Non-pigmented ciliary epithelial cell (primary cell): Measurements from ENCODE around the genes TET2, CYP2U1, MCUB and PLA2G12A.

DNA sequence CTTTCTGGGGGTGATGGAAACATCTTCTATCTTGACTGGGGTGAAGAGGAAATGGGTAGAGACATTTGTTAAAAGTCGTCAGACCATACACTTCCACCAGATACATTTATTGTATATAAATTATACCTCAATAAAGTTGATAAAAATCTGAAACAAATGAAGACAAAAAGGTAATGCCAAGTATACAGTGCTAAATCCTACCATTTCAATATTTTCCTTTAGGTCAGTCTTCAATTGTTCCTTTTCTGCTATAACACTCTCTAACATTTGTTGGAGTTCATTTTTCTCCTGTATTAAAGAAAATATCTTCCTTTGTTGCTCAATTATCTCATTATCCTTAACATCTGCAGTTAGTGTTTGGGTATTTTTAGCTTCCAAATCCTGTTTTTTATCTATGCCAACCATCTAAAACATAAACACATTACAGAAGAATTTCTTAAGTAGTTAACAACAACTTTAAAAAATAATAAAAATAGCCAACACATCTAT lies 45.3 kb downstream of the CENPE start:
- RRBS = no CpG with 5 or more reads among the region's 1 CpG

DNA sequence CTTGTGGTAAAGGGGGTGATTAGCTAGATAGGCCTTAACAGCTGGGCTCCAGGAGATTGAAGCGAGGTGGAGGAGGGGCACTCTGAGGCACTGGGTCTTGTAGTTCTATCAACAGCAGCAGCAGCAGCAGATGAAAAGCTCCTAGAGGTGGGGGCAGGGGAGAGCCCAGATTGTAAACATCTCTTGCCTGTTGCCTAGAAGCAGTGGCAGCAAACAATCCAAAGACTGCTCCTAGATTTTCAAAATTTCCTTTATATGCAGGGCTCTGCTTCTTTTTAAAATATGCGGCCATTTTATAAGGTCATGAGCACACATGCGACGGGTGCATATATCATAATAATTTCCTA lies 97.0 kb upstream of the CXXC4 start:
- RRBS = no CpG with 5 or more reads among the region's 4 CpGs

- RRBS = no CpG with 5 or more reads among the region's 3 CpGs
Observed at GRCh38 chr4:104930691-104931196, 215.9 kb upstream of the TET2 start.

DNA sequence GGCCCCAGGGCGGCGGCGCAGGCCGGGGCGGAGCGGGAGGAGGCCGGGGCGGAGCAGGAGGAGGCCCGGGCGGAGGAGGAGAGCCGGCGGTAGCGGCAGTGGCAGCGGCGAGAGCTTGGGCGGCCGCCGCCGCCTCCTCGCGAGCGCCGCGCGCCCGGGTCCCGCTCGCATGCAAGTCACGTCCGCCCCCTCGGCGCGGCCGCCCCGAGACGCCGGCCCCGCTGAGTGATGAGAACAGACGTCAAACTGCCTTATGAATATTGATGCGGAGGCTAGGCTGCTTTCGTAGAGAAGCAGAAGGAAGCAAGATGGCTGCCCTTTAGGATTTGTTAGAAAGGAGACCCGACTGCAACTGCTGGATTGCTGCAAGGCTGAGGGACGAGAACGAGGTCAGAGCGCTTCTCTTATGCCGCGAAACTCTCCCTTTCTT lies at the start of gene TET2:
TET2 (plus strand) TSS at position 286 of the 430 bp plus-strand sequence.
- RRBS = 2% methylated on average over 26 of the region's 47 CpGs

GRCh38 chr4:105443717-105444378 lies 30.0 kb downstream of the PPA2 start:
- RRBS = no CpG with 5 or more reads among the region's 3 CpGs

DNA sequence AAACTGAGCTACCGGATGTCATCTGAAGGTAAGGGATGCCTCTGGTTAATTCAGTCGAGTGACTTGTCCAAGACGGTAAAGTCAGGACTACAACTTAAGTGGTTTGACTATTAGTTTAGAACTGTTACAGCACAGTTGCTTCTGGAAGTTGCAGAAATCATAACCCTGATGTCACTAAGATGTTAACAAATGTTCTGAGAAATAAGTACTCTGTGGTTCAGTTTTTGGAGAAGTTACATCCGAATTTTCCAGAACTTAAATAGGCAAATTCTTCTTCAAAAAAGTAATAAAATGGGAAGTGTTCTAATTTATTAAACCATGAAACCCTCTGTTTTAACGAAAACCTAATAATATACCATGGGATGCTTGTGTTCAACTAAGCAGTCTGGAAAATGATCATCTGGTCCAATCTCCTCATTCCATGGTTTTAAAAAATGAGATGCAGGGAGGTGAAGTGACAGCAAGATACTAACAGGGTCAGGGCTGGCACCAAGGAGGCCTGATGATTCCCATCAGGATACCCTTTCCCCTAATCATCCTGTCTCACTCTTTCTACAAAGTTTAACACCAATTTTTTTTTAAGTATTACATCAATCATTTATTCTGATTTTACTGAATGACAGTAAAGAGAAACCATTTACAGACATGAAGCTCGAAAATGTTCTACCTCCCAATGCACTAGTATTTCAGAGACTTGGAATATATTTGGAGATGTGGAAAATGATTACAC lies 2.9 kb downstream of the PPA2 start:
- RRBS = no CpG with 5 or more reads among the region's 6 CpGs

DNA sequence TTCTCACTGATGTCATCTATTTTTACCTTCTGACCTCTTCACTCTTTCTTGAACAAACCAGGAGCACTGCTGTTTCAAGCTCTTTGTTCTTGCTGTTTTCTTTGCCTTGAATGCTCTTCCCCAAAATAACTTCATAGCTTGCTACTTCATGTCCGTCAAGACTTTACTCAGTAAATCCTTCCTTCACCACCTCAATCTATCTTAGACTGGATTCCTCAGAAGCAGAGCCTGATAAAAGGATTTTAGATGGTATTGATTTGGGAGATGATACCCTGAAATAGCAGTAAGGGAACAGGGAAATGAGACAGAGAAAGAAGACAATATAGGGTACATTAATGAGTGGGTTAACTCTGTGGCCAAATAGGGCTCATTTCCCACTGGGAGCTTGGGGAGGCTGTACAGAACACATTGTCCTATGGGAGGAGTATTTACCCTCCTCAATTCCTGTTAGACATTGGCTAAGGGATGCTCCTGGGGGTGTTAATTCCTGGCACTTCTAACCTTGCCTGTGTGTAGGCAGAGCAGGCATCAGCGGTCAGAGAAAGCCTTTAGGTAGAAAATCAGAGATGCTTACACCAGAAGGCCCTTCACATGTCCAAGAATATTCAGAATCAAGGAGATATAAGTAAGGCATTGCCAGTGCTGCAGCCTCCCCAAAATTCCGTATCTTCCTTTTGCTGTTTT lies 48.9 kb downstream of the ARHGEF38 start:
- RRBS = no CpG with 5 or more reads among the region's 3 CpGs

DNA sequence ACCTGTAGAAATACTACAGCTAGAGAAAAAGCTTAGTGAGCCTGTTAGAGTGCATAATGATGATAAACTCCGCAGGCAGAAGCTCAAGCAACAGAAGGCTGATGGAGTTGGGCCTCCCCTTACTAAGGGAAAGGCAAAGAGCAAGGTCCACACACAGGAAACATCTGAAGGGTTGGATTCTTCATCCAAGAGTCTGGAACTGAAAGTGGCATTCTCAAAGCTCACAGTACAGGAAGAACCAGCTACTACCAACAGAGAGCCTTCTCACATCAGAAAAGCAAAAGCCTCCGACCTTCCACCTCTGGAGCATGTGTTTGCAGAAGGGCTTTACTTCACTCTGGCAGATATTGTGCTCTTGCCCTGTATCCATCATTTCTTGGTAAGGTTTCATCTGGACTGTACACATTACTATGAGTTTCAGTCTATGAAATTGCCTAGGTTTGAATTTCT lies 10.6 kb downstream of the GSTCD start:
- RRBS = no CpG with 5 or more reads among the region's 2 CpGs

- RRBS = no CpG with 5 or more reads among the region's 5 CpGs
Observed at GRCh38 chr4:105897822-105898256, 2.6 kb downstream of the NPNT start.

DNA sequence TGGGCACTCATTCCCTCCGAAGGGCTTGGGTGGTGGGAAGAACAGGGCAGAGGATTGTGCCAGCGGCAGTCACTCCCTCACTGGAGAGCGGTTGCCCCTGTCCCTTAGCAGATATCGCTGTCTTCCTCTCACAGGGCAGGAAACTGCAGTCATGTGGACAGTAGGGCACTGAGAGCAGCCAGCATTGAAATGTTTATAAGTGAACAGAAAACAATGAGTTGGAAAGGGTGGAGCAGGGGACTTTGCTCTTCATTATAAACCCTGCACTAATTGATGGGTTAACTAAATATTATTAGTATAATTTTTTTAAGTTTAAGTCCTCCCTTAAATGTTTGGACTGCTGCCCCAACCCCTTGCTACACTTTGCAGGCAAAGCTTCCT lies 24.6 kb upstream of the SGMS2 start:
- RRBS = no CpG with 5 or more reads among the region's 4 CpGs

DNA sequence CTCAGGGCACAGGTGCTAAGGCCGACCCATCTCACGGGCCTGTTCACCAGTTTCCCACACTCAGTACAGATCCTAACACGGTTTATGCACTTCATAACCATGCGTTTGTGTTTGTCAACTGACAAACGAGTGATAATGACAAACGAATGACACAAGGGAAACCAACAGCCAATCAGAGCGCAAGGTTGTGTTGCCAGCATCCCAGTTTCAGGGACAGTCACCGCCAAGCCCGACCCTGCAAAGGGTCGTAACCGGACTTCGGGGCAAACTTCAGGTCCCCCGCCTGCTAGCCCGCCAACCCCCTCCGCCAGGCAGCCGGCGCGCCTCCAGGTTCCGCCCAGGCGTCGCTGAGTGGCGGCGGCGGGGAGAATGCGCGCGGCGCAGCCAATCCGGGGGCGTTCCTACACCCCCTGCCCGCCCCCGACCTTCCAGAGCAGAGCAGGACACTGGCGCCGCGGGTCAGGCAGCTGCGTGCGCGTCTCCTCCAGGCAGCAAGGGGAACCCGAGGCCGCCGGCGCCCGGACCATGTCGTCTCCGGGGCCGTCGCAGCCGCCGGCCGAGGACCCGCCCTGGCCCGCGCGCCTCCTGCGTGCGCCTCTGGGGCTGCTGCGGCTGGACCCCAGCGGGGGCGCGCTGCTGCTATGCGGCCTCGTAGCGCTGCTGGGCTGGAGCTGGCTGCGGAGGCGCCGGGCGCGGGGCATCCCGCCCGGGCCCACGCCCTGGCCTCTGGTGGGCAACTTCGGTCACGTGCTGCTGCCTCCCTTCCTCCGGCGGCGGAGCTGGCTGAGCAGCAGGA lies at the start of gene CYP2U1:
CYP2U1 (plus strand) TSS at position 431 of the 796 bp plus-strand sequence.
- RRBS = 2% methylated on average over 23 of the region's 76 CpGs

DNA sequence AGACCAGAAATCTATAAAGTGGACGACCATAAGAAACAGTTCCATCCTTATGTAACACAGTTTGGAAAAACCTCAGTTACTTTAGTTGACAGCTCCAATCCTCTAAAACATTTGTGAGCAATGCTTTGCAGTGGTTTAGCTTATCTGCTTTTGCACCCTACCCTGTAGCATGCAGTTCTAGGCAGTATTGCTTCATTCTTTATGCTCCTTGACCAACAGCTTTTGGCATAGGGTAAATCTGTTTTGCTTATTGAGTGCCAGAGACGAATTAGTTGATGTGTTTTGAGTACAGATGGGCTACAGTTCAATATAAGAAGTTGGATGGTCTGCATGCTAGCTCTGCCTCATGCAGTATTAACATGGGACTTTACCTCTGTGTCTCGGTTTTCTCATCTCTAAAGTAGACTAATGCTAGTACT lies 2.6 kb downstream of the HADH start:
- RRBS = no CpG with 5 or more reads among the region's 3 CpGs

- RRBS = no CpG with 5 or more reads among the region's 1 CpG
Observed at GRCh38 chr4:108148289-108148724, 20.4 kb downstream of the LEF1 start.

DNA sequence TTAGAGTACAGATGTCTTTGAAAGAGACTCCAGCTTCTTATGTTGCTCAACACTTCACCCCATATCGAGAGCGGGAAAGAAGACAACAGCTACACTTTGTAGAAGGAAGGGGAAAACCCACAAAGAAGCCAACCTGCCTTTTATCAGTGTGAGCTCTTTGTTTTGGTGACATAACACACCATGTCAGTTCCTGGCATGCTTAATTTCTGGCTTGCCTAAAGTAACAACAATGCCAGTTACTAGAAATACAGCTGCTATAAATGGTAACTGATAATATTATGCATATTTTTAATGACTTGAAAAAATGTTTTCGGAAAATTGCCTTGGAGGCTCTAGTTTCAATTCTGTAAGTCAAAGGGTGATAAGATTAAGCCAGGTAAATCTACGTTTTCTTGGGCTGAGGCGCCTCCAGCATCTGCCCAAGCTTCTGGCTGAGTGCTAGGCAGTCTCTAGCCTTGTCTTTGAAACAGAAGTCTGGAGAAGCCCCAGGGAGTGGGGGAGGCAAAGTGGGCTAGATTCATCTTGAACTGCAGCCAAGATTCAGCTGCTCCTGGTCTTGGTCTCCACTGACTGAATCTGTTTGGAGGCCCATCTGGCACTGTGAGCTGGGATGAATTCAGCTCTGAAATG lies 187.0 kb upstream of the LEF1 start:
- RRBS = no CpG with 5 or more reads among the region's 5 CpGs

DNA sequence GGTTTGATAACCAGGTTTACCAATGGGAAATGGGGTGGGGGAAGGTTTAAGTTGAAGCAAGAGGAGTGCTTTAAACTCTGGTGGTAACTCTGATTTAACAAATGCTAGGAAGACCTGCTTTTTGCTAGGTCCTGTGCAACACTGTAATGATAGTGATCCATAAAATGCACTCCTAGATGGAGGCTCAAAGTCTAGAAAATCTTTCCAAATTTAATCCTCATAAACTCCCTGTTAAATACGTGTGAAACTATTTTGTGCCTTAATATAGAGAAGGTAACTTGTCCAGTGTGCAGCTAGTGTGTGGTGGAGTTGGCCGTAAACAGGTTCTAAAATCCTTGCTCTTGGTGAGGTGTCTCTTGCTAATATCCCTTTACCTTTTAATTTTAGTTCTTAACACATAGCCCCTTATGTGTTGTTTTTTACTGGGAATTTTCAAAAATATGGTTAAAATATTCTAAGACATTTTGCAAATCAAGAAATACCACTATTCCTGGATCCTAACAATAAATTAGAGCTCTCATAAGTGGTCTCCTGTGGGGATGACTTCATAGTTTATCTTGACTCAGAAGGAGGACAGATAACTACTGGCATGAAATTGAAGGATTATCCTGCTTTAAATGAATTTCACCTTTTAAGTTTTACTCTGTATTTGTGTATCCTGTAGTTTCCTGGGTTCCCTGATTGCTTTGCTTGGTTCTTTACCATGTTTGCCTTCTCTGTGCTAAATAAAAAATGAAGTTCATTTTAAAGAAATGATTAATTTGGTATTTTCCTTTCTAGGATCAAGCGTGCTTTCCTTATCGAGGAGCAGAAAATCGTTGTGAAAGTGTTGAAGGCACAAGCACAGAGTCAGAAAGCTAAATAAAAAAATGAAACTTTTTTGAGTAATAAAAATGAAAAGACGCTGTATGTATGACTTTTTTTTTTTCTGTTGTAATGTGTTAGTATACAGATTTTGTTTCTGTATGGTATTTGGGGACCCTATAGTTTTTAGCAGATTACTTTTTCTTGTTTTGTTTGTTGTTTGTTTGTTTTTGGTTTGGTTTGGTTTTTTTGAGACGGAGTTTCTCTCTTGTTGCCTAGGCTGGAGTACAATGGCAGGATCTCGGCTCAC lies 4.3 kb downstream of the RPL34 start:
- RRBS = no CpG with 5 or more reads among the region's 8 CpGs

GRCh38 chr4:109559960-109560719 lies at the start of gene MCUB:
MCUB (plus strand) TSS chr4:109560246.
- RRBS = 2% methylated on average over 16 of the region's 77 CpGs

DNA sequence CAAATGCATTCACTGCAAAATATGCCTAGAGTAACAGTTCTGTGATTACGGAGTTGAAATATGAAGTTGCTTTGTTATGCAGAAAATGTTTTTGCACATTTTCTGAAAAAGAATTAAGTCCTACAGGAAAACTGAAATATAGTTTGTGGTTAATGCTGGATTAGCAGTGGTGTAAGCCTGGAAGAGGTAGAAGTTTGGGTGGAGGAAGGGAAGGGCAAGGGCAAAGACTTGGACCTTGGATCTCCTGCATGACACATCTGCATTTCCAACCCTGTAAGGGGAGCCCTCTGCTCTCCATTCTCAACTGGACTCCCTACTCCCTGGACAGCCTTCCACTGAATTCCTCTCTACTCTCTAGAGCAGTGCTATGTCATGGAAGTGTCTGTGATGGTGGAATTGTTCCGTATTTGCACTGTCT lies 4.6 kb downstream of the CASP6 start:
- RRBS = no CpG with 5 or more reads among the region's 2 CpGs

GRCh38 chr4:109729386-109730356 lies at the start of gene PLA2G12A:
PLA2G12A (minus strand) TSS chr4:109730070.
- RRBS = 1% methylated on average over 18 of the region's 88 CpGs

- RRBS = no CpG with 5 or more reads among the region's 20 CpGs
Observed at GRCh38 chr4:109816114-109816643, 617 bp downstream of the GAR1 start.